Measurements from ENCODE around the gene CCNL1.

DNA sequence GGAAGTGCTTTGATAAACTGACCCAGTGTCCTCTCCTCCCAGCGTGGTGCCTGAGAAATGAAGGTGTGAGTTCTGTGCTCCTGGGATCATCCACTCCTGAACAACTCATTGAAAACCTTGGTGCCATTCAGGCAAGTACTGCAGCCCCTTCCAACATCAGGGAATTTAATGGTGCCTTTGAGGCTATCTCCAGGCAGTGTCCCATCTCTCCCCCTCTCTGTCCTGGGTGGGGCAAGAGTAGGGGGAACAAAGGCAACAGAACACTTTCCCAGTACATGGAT is 23.6 kb downstream of the SSR3 start:
- PRO-cap, result no peak

GRCh38 chr3:156551572-156552147 is 3.3 kb downstream of the SSR3 start:
- PRO-cap, result no peak

- PRO-cap, result no peak
Observed at GRCh38 chr3:156681677-156682480, 7.5 kb downstream of the TIPARP start.

DNA sequence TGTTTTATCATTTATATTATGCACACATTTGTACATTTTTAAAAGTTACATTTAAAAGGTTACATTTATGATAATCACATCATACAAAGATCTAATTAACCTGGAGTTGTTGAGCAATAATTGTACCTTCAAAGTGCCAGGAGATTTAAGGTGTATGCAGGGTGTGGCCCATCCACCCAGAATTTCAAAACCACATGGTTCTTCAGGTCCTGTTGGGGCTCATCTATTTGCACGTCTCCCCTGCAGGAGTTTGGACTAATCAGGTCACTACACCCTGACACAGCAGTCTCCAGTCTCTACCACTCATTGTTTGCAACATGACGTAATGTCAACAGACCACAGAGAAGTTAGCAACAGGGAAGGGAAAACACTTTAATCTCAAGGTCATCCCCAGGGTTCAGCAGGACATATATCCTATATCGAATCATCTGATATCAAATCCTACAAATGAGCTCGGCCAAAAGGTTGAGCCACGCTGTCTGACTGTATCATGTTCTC is 13.7 kb upstream of the LEKR1 start:
- PRO-cap, result unidirectional peak, plus-strand start at position 437 of the sequence

- PRO-cap, result no peak
Observed at GRCh38 chr3:156978390-156979161, 152.4 kb downstream of the LEKR1 start.

- PRO-cap, result no peak
Observed at GRCh38 chr3:157087765-157088438, 72.0 kb downstream of the CCNL1 start.

DNA sequence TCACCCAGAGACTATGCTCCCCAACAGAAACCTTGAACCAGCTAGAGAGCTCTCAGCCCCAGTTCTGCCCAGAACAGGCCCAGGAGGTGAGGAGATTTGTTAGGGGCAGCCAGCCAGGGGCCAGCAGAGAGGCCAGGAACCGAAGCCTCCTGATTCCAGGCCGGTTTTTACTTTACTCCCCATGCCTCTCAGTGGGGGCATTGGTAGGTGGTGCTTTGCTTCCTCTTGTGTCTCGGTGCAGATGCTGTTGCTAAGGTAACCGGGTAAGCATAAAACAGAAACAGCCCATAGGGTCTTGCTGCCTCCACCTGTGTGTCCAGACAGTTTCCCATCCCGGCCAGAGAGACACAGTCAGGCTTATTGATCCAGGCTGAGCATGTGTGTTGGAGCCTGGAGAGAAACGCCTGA is 54.7 kb downstream of the CCNL1 start:
- PRO-cap, result no peak

DNA sequence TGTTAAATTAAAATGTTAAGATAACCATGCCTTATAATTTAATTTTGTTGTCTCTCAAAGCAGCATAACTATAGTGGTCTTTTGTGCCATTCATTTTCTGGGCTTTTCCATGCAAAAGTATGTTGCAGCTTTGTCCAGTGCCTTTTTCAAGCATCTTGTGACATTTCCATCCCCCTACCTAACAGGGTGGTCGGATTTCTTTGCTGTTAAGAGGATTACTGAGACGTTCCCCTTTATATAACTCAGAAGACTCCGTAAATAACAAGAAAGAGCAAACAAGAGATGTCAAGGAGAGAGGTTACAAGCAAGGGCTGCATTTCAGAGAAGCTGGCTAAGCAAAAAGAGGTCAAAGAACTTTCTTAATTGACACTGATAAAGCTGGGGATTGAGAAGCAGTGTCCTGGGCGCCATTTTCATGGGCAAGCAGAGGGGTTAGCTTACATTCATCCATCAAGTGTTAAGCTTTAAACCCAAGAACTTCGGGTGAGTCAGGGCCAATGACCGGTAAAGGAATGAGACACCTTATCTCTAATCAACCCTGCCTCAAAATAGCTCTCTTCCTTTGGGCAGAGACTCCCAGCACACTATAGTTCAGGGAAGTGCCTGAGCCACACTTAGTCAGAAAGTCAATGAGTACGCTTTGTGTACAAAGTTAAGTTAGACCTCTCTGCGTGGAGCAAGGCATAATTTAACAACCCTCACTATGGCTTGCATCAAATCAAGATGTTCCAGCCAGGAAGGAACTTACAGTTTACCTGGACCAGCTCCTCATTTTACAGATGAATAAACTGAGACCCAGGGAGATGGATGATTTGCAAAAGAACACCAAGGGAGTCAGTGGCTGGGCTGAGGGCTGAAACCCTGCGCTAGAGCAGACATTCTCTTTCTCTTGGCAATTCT is 44.8 kb downstream of the CCNL1 start:
- PRO-cap, result no peak

DNA sequence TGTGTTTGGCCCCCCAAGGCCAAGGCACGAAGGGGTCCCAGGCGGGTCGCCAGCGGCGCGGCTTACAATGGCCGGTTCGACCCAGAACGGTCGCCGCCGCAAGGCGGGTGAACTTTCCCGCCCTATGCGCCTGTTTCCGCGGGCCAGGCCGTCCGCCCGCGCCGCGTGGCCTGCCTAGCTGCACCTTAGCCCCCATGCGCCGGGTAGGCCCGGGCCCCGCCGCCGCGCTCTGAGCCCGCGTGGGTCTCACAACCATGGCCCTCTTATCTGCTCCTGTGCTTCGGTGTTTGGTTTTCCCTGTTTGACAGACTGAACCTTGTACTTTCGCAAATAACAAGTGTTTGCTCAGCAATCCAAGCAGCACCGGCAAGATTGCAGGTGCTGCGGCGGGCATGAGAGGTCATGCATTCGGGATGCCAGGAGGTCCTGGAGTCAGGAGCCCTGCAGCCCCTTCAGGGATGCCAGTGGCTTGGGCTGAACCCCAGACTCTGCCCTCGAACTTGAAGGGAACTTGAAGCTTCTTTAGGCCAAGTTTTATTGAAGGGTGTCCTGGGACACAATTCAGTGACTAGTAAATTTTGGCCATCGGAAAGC is 39.5 kb downstream of the CCNL1 start:
- PRO-cap, result bidirectional peak, plus-strand start at position 372 of the sequence, minus-strand start at position 265 of the sequence

DNA sequence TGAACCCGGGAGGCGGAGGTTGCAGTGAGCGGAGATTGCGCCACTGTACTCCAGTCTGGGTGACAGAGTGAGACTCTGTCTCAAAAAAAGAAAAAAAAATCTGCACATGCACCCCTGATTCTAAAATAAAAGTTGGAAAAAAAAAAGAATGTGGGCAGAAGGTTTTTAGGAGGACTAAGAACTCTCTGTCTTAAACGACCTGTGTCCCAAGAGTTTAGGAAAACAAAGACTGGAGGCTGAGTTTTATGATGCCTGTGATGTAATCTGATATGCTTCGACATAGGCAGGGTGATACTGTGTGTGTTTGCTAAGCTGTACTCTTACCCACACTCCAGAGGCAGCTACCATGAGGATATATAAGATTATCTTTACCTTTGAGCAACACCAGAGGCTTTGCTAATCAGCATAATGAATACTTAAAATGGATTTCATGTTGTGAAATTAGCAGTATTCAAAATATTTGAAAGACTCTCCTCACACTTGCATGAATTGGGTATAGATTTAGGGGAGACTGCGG is 34.2 kb downstream of the CCNL1 start:
- PRO-cap, result no peak

DNA sequence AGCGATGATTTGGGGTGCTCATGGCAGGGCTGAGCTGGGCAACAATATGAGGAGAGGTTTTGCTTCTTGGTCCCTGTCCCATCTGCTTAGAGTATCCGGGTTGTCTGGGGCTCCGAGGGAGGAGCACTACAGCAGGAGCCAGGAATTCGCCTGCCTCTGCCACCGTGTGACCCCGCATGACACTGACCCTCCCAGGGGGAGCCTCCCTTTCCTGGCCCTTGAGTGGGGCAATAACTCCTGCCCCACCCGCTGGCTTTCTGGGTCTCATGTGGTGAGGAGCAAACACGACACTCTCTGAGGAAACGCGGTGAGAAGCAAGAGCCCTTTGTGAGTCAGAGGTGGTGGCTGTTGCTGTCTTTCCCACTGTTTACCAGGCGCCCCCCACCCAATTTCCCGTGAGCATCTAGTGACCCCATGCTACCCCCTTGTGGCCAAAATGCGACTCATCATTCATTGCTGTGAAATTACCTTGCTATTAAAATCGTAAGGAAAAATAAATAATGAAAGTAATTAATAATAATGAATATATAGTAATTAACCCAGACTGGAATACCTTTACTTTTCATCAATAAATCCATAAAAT is 29.5 kb downstream of the CCNL1 start:
- PRO-cap, result bidirectional peak, plus-strand start at position 297 of the sequence, minus-strand start at position 84 of the sequence

DNA sequence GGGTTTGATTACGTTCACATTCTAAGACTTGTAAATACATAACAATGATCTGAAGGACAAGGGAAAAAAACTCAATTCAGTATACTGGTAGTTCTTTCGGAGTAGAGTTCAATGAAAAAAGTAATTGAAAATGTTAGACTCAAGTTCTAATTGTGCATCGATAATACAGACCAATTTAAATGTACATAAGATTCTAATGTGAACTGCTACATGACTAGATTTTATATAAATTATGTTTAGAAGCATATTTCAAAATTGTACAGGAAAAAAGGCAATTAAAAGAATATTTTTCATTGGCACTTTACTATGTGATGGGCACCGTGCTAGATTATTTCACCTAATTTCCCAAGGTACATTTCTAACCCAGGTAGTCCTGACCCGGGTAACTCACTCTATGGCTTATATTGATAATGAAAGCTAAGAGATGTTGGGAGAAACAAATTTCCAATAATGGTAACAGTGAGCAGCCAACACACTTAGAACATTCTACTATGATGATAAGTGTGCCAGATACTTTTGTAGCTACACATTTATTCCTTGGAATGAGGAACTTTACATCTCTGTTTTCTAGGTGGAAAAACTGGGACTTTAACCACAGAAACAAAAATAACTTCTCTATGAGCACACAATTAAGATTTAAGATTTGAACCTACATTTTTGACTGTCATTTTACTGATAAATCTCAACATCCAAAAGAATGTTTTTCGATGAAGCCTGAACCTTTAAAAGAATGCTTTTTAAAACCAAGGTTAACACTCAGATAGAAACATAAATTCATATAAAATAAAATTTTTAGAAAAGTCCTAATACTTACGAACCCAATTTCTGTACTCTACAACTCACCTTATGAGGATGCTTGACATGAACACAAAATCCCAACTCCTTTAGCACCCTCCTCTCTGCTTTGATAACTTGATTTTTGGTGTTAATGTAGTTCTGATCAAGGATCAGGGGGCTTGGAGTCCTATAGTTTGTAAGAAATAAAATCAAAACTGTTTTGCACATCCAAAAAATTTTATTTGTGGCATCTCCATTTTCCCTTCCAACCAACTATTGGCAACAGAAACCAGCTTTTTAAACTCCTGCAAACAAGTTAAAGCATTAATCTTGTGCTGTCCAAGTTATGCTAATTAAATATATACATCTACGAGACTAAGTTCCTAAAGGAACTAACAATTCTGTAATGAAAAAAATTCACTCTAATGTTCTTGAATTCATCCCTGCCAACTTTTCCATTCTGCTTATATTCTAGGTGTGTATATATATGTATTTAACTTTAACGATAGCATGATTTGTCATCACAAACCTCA is 7.3 kb downstream of the CCNL1 start:
- PRO-cap, result no peak

DNA sequence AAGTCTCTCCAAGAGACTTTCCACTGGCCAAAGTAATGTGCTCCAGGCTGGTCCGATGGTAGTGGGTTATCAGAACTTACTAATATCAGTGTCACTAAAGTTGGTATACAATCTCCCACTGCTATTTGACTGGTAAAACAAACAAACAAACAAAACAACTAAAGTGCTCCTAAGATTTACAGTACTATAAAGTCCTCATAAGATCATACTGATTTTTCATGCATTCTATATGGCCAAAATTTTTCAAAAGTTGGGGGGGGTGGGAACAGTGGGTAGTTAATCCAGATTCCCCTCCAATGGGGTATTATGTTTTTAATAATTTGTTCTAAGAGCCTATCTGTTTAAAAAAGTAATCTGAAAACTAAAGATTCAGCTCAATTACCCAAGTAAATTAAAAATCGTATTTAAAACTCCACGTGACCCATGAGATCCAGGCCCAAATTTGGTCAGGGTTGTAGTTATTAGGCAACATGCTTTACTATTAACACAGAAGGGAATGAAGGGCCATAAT is 6.4 kb downstream of the CCNL1 start:
- PRO-cap, result no peak

DNA sequence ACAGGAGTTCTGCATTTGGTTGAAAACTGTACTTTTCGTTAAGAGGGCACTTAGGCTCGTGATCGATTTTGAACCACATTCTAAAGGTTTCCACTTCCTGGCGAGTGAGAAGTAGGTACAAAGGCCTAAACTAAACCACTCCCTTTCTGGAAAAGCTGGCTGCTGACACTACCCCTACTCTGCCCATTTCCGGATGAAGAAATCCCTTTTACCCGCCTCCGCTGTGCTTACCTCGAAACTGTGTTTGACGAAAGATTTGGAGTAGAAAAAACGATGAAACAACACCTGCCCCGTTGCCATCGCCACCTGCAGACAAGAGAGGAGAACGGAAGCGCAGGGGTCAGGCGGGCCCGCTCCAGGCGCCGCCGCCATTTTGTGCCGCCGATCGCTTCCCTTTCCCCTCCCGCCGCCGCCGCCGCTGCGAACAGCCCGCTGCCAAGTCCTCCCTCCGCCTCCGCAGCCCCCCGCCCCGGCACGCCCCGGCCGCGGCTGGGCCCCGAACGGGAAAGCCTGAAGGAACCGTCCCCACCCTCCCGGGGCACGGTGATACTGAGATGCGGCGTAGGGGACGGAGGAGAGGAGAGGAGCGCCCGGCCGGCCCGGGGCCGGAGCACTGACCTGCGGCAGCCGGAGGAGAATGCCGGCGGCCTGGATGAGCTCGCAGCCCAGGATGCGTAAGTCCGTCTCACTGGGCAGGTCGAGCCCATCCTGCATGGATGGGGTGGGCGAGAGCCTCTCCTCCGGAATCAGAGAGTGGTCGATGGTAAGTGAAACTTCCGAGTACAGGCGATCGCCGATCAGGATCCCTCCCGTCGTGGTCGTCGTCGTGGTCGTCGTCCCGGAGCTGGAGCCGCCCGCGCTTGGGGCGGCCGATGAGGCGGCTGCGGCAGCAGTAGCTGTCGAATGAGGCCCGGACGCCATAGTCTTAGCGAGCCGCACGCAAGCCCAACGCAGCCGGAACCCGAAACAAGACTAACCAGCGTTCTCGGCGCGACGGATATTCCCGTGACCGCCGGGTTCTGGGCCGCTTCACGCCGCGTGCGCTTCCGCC is at the start of gene CCNL1:
TSS of gene CCNL1 (minus strand) at position 974 of the 1,051 bp plus-strand sequence.
- PRO-cap, result bidirectional peak, plus-strand start at position 138 of the sequence, minus-strand start at position 82 of the sequence; bidirectional peak, plus-strand start at position 317 of the sequence, minus-strand start at position 181 of the sequence; bidirectional peak, plus-strand start outside the sequence, minus-strand start at position 974 of the sequence

GRCh38 chr3:157170763-157171388 is 10.9 kb upstream of the CCNL1 start:
- PRO-cap, result no peak

DNA sequence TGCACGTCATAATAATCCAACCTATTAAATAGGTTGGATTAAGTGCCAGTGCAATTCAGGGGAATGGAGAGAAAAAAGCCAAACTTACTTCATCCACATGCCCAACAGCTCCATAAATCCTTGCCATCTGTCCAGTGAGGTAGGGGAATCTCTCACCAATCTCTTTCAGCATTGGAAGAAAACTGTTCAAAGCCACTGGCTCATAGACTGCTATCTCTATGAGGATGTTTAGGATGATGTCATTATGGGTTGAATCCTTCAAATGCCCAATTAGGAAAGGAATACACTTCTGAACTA is 22.9 kb upstream of the PTX3 start:
- PRO-cap, result no peak

DNA sequence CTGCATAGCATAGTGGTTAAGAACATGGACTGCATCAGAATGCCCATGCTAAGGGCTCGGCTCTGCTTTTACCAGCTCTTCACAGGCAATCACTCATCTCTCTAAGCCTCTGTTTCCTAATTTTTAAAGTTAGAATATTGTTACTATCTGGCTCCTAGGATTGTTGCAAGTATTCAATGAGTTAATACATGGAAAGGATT is 23.7 kb downstream of the VEPH1 start:
- PRO-cap, result unidirectional peak, minus-strand start at position 70 of the sequence

DNA sequence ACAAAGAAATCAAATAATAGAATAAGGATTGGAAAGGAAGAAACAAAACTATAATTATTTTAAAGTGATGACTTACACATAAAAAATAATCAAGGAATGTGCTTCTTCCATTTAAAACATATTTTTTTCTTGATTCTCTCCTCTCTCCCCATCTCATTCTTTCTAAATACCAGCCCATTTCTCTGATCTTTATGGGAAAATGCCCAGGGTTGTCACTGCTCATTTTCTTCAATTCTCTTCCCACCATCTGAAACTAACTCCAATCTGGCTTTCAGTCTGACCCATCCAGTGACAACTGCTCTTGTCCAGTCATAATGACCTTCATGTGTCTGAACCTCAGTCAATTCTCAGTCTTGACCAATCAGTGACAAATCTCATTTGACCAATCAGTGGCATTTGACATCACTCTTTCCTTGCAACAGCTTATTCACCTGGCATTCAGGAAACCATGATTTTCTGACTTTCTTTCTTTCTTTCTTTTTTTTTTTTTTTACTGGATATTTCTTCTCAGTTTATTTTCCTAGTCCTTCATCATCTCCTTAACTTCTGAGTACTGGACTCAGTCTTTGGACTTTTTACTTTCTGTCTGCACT is 15.1 kb downstream of the VEPH1 start:
- PRO-cap, result no peak

- PRO-cap, result no peak
Observed at GRCh38 chr3:158768183-158768679, 33.6 kb upstream of the MFSD1 start.

DNA sequence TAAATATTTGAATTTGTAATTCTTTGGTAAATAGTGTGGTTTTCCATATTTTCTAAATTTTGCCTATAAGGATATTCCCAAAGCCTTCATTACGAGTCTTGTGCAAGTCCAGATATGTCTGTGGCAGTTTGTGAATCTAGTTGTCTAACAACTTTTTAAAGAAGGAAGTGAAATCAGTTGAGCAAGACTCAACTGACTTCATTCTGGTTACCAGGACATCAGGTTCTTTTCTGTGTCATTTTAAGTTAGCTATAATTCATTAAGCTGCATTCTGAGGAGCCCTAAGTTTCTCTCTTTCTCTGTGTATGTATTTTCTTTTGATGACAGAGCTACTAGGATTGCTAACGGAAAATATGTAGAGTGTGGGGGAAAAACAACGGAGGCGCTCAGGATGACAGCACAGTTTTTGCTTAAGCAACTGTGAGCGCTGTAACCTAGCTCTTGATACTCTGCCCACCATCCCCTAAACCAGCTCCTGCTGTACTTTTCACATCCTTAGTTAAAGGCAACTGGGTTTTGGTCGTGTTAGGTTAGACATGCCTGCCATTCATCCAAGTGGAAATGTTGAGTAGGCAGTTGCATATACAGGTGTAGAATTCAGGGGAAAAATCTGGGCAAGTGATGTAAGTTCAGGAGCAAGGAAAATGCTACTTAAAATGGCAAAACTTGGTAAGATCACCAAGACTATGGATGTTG is 9.1 kb downstream of the MFSD1 start:
- PRO-cap, result bidirectional peak, plus-strand start at position 361 of the sequence, minus-strand start at position 120 of the sequence